CMK (cell line): Measurements from ENCODE around the genes ASB15, TMEM229A and POT1.

GRCh38 chr7:122073384-122074058, 70.5 kb downstream of the AASS start:
- RRBS, result no CpG with 5 or more reads among the region's 4 CpGs

- RRBS, result no CpG with 5 or more reads among the region's 10 CpGs
Observed at GRCh38 chr7:122284261-122284586, 20.3 kb downstream of the FEZF1 start.

GRCh38 chr7:123527699-123528854, 6.3 kb downstream of the IQUB start:
- RRBS, result no CpG with 5 or more reads among the region's 29 CpGs

DNA sequence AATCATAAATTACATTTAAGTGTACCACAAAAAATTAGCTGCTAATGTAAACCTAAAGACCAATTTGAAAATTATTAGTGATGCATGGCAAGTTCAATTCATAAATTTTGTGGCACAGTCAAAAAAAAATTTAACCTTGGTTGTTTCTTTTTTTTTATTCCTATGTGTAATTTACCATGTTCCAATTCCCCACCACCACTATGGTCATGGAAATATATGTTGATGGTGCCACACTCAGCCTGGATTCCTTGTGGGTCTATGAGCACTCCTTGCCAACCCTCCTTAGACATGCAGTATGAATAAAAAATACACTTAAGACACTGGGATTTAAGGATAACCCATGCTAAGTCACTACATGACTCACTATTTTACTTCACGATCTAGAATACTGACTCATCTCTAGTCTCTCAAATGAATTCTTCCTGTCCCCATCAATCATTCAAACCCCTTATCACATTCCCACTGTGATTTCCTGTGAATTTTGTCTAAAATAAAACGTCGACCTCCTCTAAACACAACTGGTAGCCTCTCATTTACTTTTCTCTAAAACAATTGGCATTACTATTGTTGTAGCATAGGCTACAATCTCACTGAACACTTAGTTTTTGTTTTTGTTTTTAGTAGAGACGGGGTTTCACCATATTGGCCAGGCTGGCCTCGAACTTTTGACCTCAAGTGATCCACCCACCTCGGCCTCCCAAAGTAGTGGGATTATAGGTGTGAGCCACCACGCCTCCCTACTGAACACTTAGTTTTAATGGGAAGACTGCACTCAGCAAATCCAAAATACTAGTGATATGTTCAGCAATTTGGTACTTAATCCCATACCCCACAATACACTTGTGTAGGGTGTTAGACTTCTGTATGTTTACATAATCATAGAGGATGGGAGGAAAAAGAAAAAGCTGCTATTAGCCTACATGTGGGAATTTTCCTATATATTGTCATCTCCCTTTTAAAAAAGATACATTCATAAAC, 3.8 kb upstream of the IQUB start:
- RRBS, result no CpG with 5 or more reads among the region's 7 CpGs

DNA sequence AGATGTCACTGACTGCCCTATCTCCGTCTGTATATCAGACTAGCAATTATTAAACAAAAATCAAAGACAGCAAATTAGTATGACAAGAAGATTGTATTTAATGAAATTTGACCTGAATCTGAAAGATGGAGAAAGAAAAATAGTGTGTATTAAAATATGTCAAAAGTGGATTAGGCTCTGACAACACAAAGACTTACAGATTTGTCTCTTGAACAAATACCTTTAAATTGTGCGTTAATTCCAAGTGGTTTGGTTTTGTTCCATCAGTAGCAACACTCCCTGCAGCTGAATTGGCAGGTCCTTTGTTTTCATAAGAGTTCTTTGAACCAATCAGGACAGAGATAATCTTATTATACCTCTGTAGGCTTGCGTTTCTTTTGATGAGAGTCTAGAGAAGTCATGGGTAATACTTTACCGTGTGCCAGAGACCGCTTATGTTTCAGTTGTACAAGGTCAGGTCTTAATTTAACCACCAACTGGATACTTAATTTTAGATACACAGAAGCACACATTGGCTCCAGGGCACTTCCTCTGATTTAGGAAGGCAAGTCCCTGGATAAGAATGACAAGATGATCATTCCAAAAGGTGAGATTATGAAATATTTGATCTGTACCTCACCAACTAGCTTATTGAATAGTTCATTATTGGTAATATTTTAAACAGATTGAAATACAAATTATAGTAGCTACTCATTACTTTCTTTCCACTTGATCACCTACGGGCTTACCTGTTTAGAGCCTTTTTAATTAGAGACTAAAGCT, at the start of gene ASB15:
Gene ASB15 (plus strand): TSS at position 493 of the 762 bp plus-strand sequence.
- RRBS, result no CpG with 5 or more reads among the region's 6 CpGs

DNA sequence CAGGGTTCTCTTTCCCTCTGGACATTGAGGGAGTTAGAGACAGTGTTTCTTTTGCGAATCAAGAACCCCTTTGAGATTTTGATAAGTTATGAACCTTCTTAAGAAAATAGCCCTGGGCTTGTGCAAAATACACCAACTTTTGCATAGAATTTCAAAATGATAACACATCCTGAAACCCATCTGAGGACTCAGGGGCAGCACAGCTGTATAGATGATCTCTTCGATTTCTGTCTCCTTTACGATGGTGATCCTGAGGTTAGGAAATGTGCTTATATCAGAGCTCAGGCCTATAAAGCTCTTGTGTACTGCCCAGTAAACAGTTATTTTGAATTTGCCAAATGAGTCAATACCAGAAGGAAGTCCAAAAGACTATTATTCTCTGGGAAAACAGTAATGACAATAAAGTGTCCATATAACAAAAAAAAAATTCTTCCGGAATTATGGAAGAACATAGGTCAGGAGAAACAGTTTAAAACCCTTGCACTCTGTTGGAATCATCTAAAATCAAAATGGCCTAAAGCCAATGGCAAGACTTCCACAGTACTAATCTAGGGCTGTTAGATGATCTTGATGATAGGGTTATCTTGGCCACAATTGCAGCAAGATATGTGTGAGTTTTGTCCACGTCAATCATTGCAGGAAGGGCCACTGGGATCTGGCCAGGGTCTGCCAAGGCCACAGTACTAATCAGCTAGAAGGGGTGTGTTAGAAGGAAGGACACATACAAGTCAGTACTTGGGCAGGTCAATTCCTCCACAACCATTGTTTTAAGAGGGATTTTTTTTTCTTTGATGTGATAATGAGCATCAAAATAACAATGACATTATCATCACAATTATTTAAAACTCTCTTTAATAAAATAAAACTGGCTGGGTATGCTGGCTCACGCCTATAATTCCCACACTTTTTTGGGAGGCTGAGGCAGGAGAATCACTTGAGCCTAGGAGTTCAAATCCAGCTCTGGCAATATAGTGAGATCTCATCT, 1.4 kb downstream of the LMOD2 start:
- RRBS, result no CpG with 5 or more reads among the region's 6 CpGs

DNA sequence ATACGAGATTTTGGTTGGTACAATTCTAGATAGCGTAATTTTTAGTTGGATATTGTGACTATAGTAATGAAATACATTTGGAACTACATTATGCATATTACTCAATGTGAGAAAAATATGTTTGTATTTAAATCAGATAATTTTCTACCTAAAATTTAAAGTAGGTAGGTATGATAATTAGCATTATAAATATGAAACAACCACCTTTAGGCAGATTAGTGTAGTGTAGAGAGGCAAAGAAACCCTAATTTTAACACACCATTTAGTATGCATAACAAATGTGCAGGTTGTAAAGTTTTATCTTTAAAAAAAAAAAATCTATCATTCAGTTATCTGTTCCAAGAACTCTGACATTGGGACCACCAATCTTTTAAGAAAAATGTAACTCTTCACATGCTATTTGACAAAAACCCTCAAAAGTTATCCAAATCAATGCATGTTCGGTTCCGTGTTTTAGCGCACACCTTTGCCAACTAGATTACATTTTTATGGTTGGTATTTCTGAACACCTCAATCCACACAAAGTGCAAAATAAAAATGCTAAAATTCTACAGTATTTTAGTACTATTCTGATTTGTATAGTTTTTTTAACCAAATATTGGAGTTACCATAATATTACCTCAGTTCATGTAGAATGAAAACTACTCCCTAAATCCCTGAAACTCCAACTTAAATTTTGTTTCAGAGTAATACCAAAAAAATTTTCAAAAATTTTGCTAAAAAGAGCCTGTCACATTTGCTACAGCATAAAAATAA, 27.6 kb downstream of the LMOD2 start:
- RRBS, result no CpG with 5 or more reads among the region's 5 CpGs

- RRBS, result no CpG with 5 or more reads among the region's 8 CpGs
Observed at GRCh38 chr7:123721647-123722445, 27.0 kb downstream of the WASL start.

DNA sequence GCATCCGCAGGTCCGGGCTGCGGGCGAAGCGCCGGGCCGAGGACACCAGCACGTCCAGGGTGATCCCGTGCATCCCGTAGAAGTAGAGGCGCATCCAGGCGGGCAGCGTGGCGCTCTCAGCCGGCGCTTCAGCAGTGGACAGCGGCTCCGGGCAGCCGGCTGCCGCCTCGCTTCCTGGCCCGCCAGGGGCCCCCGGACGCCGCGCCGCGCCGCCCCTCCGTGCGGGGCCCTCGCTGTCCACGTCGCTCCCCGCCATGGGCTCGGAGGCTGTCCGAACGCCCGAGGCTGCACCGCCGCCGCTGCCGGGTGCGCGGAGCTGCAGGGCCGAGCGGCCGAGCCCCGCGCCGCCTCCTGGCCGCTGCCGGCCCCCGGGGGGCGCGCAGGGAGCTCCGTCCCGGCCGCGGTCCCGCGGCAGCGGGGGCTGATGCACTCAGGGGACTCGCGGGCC, at the start of gene TMEM229A:
Gene TMEM229A (minus strand): TSS at position 320 of the 448 bp plus-strand sequence.
- RRBS, result 84% methylated on average over 35 of the region's 65 CpGs

DNA sequence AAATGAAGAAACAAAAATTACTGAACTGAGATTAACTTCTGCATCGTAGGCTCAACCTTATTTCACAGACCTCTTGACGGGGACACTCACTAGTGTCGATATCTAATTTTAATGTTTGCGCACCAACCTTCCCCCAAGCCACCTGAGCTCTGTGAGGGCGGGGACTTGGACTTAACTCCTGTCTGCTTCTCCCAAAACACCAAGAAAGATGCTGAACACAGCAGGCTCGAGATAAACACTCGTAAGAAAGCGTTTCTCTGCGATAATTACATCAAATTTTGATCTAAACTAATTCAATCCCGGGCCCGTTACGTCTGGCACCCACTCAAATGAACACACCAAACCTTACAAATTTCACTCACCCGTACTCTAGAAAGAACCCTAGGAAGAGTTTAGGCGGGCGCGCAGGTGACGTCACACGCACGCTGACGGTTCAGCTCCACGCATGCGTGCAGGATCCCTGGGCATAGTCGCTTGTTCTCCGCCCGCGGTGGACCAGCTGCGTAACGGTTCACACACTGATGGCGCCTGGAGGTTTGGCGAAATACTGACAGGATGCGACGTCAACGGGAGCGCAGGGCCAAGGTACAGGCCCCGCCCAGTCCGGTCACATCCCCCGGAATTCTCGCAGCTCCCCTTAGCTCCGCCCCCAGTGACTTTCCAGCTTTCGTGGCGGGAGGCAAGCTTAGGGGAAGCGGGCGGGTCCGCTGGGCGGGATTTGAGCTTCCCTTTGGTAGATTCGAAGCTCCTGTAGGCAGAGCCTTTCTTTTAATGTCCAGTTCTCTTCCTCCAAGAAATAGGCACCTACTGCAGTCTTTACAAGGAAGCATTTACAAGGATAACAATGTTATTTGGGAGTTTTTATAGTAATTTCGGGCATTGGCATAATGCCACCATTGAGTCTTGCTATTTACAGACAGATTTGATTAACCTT, at the start of gene POT1:
Gene POT1 (minus strand): TSS at position 394 of the 934 bp plus-strand sequence.
- RRBS, result no CpG with 5 or more reads among the region's 47 CpGs

GRCh38 chr7:124952495-124952928, 22.9 kb upstream of the POT1 start:
- RRBS, result no CpG with 5 or more reads among the region's 4 CpGs

GRCh38 chr7:127253441-127254333, 946 bp upstream of the GRM8 start:
- RRBS, result 7% methylated on average over 41 of the region's 79 CpGs

DNA sequence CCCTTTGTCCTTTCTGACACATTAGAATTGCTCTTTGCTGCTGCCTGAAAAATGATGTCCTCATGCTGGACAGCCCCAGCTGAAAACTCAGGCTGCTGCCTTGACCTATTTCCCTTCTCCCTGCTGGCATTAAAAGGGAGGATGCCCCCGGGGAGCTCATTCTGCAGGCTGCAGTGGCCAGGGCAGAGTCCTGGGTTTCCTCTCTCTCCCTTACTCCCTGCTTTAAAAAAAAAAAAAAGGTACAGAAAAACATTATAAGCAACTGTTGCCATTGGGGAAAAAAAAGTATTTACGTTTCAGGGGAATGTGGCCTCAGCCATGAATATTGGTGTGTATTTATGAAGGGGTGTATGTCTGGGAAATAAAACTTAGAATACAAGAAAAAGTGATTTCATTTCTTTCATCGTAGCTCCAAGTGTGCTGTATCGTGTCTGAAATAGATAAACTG, 35.3 kb downstream of the LRRC4 start:
- RRBS, result no CpG with 5 or more reads among the region's 4 CpGs

DNA sequence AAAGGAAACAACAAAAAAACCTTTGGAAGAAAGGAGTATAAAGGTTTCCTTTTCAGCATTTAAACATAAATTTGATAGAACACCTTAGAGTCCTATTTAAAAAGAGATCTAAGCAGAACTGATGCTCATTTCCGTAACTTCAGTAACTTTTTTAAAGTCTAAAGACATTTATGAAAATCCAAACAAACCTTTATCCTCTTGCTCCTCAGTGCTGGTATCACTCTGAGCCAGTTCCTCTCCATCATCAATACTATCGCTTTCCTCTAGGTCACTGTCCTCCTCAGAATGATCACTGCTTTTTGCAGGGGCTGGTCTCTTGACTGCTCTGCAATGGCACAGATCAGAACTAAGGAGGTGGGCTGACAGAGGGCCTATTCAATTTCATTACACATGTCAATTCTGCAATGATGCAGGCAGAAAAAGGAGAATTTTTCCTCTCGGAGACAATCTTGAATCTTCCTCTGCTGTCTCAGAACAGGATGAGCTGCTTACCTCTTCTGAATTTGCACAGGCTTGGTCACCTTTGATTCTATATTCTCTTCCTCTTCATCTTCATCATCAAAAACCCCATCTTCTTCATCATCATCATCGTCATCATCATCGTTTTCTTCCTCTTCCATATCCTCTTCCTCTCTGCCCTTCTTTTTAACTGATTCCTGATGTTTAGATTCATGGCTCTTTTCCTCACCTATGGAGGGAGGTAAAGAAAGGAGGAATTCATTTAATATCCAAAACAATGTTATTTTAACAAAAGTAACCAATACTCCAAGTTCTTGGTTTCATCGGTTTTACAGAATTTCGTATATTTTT, 8.1 kb downstream of the RBM28 start:
- RRBS, result no CpG with 5 or more reads among the region's 7 CpGs

GRCh38 chr7:128450187-128450971, 5.3 kb upstream of the HILPDA start:
- RRBS, result no CpG with 5 or more reads among the region's 6 CpGs

DNA sequence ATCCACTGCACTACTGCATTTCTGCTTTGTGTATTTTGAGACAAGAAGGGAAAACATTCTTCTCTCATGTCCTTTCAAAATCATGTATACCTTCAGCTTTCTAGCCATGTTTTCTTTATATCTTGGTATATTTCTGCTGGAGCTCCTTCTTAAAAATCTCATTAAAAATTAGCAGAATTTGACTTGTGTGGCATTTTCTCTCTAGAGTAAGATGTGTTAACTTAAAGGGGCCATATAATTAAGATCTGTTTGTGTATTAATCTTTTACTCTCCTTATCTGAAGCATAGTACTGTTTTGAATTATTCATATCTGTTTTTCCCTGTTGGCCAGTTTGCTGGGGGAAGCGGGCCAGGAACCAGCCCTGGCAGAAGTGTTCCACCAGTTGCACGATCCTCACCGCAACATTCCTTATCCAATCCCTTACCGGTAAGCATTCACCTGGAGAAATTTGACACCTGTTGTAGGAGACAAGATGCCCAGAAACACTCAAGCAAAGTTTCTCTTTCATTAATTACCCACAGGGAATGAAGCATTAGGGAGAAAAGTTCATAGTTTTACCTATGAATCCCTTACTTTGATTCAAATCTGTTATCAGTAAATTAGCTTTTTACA, 92.3 kb upstream of the GARIN1A start:
- RRBS, result no CpG with 5 or more reads among the region's 4 CpGs

DNA sequence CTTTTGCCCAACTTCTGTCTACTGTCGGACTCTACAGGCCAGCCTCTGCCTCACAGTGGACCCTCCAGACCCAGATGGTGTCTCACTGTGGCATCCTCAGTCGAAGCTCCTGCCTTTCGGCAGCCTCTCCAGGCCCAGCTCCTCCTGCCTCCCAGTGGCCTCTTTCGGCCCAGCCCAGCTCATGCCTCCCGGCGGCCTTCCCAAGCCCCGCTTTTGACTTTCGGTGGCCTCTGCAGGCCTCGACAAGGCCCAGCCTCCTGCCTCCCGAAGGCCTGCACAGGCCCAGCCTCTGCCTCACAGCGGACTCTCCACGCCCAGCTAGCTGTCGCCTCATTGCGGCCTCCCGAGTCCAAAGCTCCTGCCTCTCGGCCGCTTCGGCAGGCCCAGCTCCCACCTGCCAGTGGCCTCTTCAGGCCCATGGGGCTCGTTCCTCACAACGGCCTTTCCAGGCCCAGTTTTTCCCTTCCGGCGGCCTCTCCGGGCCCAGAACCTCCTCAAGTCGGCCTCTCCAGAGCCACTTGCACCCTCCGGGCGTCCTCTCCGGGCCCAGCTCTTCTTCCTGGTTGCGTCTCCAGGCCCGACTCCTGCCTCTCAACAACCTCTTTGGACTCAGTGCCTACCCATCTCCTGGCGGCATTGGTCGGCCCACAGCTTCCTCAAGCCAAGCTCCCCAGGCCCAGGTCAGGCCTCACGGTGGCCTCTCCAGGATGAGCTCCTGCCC, 19.5 kb upstream of the GARIN1A start:
- RRBS, result no CpG with 5 or more reads among the region's 32 CpGs

DNA sequence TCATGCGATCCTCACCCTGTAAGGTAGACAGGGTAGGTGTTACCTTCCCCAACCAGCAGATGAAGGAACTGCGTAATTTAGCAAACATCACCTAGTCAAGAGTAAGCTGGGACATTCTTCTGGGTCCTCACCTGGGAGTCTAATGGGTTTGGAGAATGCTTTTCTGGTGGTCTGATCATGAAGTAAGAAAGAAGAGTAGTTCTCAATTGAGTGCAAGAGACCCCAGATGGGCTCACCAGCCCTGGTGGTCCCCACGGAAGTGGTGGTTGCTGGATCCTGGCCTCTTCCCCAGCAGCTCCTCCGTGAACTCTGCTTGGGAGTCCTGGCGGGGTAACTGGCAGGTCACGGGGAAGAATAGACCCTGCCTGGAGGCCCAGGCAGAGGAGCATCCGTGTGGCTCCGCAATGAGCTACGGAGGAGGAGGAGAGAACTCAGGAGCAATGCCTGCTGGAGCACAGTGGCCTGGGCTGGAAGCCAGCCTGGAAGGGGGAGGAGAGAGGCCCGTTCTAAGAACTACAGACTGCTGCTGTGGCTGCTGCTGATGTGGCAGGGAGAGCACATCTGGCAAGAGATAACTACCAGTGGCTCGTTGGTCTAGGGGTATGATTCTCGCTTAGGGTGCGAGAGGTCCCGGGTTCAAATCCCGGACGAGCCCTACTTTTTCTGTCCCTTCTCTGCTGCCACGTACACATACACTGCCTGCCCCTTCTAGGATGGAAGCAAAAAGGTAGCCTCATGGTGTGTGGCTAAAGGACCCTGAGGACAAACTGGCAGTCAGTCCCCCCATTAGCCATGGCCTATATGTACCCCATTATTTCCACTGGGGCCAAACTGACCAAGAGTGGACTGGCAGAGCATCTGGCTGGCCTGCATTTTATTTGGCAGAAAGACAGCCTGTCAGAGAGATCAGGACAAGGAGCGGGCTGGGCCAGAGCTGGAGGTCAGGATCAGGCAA, 7.5 kb upstream of the OPN1SW start:
- RRBS, result no CpG with 5 or more reads among the region's 18 CpGs